ENCODE data around the gene PGBD5.

GRCh38 chr1:228405247-228405569 lies 1.4 kb downstream of the TRIM11 start:
- RRBS = no CpG with 5 or more reads among the region's 6 CpGs

DNA sequence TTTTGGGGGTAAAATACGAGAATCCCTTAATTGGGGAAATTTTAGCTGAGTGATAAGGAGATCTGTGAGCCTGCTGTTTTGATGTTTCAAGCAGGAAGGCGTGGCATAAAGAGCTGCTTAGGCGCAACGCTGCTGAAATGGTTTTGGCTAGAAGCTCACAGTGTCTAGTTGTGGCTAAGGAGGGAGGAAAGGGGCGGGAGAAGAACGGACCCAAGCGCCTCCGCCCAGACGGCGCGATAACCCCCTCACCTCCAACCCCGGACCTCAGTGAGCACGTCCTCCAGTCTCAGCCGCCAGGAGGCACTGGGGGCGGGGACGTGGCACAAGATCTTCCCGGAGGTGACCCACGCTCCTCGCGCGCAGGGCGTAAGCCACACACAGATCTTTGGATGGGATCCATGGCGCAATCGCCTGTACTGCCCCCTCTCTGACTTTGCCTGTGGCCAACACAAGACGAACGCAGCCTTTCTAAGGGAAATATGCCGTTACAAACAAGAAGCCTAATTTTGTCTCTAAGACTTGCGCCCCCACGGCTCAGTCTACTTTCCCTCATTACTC lies 5.7 kb downstream of the H2BC26 start:
- RRBS = 2% methylated on average over 6 of the region's 29 CpGs

DNA sequence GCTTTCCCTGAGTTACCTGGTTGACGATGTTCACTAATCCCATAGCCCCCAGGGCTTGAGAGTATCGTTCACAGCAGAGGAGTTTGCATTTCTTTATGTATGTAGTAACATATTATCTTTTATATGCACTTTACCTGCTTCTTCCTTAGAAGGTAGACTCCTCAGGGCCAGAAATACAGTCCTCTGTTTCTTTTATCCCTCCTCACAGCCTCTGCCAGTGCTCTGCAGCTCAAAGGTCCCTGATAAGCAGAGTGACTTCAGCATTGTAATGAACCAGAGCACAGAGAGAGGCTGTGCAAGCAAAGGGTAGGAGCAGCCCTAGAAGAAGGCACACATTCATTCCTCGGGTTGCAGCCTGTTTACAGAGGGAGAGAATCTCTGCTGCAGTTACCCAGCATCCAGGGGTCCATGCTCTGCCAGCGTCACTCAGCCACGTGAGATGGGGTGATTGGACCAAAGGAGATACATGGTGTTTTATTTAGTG lies 101.1 kb downstream of the RHOU start:
- RRBS = no CpG with 5 or more reads among the region's 5 CpGs

GRCh38 chr1:228921440-228921900 lies 186.2 kb downstream of the RHOU start:
- RRBS = no CpG with 5 or more reads among the region's 8 CpGs

DNA sequence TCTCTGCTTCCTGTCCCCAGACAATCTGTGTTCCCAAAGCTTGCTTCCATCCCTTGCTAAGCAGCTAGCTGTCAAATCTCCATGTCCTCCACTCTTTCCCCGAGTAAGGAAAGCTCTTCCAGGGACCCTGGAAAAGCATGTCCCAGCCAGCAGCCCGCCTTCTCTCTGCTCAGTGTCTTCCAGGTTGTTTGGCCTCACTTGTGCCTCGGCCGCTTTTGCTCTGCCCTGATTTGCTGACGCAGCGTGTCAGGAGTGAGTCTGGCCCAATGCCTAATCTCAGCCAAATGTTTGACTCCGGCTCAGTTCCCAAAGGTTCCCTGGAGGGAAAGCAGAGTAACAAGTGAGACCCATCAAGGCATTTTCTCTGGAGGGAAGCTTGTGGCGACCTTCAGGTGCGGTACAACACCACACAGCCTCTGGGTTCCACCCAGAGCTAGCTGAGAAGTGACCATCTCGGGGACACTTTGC lies 243.4 kb downstream of the RHOU start:
- RRBS = no CpG with 5 or more reads among the region's 10 CpGs

- RRBS = no CpG with 5 or more reads among the region's 8 CpGs
These were observed 202.6 kb upstream of the RAB4A start for GRCh38 chr1:229068144-229068803.

- RRBS = no CpG with 5 or more reads among the region's 9 CpGs
These were observed 149.0 kb upstream of the RAB4A start for GRCh38 chr1:229121838-229122329.

GRCh38 chr1:229129818-229130780 lies 140.8 kb upstream of the RAB4A start:
- RRBS = 54% methylated on average over 1 of the region's 14 CpGs

GRCh38 chr1:229221065-229222342 lies 49.4 kb upstream of the RAB4A start:
- RRBS = no CpG with 5 or more reads among the region's 10 CpGs

- RRBS = no CpG with 5 or more reads among the region's 13 CpGs
These were observed 43.4 kb upstream of the RAB4A start for GRCh38 chr1:229227494-229227992.

DNA sequence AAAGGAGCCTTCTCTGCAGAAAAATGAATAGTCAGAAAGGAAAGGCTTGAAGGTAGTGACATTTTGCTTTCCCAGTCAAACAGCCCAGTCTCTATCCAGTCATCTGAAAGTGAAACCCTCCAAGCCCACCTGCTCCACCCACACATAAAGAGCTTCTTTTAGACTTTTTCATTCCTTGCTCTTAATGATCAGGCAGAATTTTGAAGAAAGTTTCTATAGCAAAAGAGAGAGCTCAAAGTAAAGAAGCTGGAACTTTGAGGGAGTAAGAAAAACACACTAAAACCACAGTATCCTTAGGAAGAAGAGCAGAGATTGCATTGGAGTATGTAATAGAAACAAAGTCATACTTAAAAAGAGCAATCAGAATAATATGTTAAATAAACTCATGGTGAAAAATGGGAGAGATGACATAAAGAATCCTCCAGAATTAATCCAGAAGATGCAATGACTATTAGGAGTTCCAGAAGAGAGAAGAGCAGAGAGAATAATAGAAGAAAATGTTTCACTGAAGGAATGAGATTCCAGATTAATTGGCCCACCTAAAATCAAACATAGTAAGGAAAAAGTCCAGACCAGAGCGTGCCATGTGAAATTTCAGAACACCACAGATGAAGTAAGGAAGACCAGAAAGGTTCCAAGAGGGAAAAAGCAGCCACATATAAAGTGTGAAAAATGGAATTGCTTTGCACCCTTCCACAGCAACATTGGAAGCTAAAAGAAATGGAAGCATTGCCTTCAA lies 19.7 kb downstream of the RAB4A start:
- RRBS = no CpG with 5 or more reads among the region's 1 CpG

GRCh38 chr1:229298863-229299629 lies 28.1 kb downstream of the RAB4A start:
- RRBS = no CpG with 5 or more reads among the region's 7 CpGs

- RRBS = no CpG with 5 or more reads among the region's 9 CpGs
These were observed 2.4 kb upstream of the ACTA1 start for GRCh38 chr1:229436215-229436730.

DNA sequence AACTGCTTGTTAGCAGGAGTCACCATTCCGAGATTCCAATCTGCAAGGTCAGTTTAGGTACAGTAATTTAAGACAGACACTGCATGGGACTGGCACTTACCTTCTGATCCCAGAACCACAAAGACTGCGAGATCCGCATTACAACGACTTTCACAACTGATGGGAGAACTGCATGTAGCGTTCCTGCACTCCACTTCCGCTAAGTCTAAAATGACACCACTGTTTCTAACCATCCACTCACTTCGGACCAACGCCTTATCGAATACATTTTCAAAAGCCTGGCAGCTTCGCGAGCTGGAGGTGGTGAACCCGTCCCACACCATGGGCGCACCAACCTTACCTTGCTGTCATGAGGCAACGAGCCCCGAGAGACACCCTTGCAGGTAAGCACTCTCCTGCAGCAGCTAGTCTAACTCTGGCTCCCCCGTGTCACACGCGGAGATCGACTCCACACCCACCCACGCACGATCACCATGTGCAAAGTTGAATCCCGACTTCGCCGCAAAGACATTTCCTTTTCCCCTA lies 903 bp downstream of the TAF5L start:
- RRBS = no CpG with 5 or more reads among the region's 24 CpGs

GRCh38 chr1:230070365-230070966 lies 3.4 kb downstream of the GALNT2 start:
- RRBS = no CpG with 5 or more reads among the region's 11 CpGs

DNA sequence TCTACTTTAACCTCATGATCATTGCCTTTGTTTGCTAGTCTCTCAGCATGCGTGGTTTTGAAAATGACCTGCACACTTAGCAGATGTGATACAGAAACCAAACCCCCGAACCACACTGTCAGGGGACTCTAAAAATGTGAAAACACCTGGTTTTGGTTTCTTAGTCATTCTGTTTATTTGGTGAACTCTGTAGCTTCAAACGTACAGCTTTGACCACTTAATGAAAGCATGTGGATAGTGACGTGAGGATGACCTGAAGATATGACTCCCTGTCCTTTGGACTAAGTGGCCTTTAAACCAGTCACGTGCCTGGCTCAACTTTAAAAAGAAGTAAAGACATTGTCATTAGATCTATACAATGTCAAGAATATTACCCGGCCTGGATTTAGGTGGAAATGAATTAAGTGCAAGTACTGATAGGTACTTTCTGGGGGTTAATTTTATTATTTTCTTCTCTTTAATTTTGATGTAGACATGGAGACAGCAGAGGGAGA lies 56.8 kb downstream of the GALNT2 start:
- RRBS = no CpG with 5 or more reads among the region's 6 CpGs

DNA sequence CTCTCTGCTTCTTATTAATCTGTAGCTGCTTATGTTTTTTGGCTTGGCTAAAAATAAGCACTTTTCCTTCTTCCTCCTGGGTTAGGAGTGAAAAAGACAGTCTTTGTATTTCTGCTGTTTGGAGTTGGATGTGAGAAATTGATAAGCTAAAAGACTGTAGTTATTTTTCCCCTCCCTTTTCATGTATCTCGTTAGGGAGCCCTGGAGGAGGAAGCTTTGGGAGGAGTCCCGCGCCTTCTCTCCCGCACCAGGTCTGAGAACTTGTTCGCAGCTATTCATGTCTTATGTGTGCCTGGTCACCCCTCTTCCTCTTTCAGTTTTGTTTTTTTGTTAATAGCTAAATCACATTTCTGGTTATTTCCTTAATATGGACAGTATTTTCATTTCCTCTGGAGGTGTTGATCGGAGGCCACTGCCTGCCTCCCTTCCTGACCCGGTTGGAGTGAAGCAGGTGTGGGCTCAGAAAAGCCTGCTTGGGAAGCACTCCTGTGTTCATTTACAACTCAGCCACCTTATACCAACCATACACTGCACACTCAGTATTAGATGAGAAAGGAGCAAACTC lies 79.1 kb downstream of the GALNT2 start:
- RRBS = no CpG with 5 or more reads among the region's 7 CpGs

GRCh38 chr1:230186971-230187248 lies 119.9 kb downstream of the GALNT2 start:
- RRBS = no CpG with 5 or more reads among the region's 4 CpGs

GRCh38 chr1:230291598-230292397 lies 134.3 kb downstream of the PGBD5 start:
- RRBS = no CpG with 5 or more reads among the region's 27 CpGs

DNA sequence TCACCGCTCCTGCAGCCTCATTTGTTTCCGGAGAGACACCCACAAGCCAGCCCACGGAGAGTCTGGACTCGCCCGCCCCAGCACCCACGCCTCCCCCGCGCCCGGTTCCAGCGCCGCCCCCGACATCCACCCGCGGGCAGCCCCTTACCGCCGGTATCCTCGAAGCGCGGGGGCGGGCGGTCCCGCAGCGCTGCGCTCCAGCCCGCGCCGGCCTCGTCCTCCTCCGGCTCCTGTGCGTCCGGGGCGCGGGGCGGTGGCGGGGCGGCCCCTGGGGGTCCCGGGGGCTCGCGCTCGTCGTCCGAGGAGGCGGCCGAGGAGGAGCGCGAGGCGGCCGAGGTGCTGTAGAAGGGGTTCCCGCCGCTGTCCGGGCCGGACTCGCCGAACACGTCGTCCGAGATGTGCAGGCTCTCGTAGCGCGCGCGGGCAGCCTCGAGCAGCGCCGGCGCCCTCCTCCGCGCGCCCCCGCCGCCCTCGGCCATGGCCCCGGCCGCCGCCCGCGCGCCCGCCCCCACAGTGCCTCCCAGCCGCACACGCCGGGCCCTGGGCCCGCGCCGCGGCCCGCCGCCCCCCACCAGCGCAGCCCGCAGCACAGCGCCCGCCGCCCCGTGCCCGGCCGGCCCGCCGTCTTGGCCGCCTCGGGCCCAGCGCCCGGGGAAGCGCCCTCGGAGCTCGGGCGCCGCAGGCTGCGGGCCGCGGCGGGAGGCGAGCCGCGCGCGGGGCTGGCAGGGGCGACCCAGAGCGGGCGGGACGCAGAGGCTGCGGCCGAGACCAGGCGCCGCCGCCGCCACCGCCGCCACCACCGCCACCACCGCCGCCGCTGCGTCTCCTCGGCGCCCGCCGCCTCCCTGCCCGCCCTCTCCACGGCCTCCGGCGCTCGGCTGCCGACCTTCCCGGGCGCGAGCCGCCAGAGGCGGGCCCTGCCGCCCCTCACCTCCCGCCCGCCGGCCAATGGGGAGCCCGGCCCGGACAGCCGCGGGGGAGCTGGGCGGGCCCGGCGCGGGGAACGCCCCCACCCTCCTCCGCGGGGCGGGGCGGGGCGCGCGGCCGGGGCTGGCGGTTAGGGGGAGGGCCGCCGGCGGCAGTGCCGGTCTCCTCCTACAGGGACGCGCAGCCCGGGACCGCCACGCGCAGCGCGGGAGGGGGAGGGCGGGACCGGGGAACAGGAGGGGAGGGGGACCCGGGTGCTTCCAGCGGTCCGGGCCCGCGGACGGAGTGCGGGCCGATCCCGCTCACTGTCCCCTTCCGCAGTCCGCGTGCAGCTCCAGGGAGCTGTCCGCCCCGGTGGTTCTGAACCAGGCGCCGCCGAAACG lies at the start of gene PGBD5:
TSS of gene PGBD5 (minus strand) at position 883 of the 1,310 bp plus-strand sequence.
- RRBS = 2% methylated on average over 125 of the region's 202 CpGs